Skin of body (tissue), 2 donors: Measurements from ENCODE around the gene USP1.

DNA sequence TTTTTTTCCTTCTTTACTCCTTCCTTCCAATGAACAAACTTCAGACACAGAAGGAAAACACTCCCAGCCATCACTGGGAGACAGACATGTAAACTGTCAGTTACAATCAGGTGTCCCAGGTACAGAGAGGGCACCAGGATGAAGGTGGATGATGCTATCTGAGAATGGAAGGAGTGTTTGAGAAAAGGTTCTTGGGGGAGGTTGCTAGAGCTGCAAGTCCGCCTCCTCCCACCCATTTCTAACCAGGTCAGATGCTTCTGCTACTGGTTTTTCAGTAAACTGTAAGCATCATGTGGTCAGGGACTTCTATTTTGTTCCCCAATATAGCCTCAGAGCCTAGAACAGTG lies 171.1 kb upstream of the JUN start:
- RAMPAGE, long total RNA, result no peak

GRCh38 chr1:59083804-59084798 lies 212.8 kb upstream of the FGGY start:
- RAMPAGE, long total RNA, result no peak

DNA sequence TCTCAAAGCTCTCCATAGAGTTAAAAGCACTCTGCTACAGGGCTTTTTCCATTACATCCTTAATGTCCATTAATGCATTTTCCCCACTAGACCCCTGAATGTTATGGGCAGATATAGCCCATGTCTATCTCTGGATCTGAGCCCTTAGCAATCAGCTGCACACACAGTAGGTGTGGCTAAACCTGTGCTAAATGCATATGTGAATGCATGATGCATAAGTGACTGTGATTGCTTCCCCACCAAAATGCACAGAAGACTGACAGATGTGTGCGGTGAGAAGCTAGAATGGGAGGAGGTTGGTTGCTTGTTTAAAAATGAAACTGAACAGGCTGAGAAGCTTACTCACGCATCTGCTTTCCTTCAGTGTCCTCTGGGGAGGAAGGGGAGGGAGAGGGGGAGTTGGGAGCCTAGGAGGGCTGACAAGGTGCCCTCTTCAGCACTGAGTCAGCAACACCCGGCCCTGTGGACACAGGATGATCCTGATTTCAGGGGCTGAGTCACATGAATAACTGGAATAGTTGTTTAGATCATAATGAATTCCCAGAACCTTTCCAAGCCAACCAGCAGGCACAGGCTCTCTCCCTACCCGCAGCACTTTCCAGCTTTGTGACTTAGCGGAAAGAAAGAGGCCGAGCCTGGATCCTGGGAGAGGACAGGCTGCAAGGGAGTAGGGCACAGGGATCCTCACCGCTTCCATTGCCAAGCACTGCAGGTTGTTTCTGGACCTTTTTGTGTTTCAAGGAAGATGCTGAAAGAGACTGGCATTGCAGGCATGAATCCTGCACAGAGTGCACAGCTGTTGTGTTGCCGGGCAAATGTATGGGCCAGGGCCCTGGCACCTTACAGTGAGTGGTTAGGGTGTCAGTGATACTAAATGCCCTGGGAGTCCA lies 145.9 kb upstream of the FGGY start:
- RAMPAGE, long total RNA, result no peak

DNA sequence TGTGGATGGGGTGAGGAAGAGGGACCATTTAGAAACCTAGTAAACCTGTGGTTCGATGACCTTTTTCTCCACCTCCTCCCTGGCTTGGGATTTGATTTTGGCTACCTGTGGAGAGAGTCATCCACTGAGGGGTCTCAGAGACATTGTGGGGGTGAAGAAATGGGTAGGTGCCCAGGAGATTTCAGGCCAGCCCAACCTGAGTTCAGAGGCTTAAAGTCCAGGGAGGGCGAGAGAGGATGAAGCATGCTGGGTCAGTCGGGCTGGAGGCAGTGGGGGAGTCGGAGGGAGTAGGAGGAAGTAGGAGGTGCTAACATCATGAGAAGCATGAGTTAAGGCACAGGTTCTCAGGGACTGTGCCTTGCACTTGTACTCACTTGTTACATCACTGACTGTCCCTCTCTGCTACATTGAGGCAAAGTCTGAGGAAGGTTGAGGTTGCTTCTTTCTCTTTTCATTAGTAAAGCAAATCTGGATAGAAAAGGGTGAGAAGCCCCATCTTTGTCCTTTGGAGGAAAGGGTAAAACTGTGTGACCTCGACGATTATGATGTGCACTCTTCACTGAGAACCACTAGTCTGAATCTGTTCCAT lies 94.3 kb downstream of the FGGY start:
- RAMPAGE, long total RNA, result no peak

DNA sequence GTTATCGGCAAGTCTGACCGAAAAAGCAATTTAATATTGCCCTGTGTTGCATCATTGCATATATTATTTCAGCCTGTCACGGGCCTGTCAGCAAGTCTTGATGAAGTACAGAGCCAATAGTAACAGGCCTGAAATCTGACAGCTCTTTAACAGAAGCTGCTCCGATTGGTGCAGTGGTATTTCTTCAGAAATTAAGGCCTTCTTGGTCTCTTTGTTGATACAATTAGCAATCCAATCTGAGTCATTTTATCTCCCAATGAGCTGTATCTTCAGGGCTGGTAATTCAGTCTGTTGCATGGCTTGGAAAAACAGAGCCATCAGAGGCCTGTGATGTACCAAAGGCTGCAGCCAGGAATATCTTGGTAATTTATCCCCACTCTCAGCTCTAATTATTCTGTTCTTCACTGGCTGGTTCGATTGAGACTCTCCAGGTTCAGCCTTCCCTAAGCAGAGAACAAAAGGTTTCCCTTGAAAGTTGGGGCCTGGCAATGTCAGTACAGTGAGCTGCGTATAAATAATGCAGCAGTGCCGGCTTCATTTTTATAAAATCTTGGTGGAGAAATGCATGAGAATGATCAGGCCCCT lies 149.6 kb downstream of the FGGY start:
- RAMPAGE, long total RNA, result no peak

GRCh38 chr1:59487362-59487860 lies 190.5 kb downstream of the FGGY start:
- RAMPAGE, long total RNA, result no peak

- RAMPAGE, long total RNA, result no peak
Observed at GRCh38 chr1:59570465-59571020, 244.2 kb upstream of the HOOK1 start.

- RAMPAGE, long total RNA, result no peak
Observed at GRCh38 chr1:60825384-60826120, 256.8 kb upstream of the NFIA start.

DNA sequence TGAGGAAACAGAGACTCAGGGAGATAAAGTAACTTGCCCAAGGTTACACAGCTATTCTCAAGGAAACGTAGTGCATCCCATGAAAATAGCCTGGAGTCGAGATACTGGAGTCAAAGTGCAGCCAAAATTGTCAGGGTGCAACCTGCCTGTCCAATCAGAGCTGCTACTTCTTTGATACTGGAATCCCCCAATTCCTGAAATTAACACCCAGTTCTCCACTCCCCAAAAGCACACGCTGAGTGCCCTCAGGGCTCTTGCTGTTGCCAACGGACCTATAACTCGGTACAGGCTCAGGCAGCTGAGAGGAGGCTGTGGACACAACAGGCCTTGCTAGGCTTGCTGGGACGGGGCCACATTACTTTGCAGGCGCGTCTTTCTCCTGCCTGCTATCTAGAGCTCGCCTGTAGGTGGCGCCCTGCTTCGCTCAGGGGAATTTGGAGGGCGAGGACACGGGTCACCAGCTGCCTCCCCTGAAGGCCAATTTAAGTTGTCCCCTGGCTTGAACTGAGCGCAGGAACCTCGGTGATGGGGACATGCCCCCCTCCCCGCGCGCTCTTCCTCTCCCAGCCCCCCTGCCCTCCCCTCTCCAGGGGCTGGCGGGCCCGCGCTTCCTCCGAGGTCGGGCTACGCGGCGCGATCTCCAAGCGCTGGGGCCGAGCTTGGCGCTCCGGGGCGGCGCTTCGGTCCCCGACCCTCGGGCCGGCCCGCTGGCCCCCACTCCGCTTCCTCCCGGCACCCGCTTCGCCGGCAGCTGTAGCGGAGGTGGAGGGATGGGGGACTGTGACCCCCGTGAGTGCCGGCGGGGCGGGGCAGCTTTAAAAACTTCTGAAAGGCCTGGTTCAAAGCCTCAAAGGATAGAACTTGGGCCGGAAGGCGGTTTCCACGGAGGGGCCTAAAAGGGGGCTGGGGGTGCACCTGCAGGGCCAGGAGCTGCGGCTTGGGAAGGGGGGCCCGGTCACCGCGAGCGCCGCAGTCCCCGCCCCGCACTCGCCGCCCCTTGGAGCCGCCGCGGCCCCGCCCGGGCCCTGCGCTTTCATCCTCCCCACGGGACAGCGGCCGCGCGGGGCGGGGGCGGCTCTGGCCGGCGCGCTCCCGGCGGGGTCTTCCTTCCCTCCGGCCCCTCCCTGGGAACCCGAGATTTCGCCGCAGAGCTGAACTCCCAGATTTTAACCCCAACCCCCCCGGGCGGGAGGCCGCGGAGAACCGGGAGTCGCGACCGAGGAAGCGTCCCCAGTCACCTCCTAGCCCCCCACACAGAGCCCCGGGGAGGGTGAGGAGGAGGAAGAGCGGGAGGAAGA lies 32.3 kb upstream of the NFIA start:
- RAMPAGE, long total RNA, result no peak

DNA sequence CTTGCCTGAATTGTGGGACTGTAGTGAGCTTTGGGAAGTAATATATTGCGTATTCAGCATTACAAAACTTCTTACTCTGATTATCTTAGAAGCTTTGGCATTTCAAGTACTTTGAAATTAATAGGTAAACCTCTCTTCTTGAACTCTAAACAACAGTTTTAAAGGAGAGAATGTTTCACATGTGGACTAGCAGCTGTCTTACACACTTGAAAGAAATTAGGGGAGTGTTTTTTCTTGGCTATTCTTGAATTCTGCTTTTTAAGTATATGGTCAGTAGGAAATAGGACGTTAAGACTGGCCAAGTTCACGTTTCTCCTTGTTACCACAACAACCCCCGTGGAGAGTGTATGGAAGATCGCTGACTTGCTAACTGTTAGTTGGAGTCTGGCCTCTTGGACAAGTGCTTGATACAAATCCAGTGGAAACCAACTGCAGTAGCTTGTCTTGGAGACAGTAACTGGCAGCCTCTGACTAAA lies 3.9 kb upstream of the NFIA start:
- RAMPAGE, long total RNA, result no peak

DNA sequence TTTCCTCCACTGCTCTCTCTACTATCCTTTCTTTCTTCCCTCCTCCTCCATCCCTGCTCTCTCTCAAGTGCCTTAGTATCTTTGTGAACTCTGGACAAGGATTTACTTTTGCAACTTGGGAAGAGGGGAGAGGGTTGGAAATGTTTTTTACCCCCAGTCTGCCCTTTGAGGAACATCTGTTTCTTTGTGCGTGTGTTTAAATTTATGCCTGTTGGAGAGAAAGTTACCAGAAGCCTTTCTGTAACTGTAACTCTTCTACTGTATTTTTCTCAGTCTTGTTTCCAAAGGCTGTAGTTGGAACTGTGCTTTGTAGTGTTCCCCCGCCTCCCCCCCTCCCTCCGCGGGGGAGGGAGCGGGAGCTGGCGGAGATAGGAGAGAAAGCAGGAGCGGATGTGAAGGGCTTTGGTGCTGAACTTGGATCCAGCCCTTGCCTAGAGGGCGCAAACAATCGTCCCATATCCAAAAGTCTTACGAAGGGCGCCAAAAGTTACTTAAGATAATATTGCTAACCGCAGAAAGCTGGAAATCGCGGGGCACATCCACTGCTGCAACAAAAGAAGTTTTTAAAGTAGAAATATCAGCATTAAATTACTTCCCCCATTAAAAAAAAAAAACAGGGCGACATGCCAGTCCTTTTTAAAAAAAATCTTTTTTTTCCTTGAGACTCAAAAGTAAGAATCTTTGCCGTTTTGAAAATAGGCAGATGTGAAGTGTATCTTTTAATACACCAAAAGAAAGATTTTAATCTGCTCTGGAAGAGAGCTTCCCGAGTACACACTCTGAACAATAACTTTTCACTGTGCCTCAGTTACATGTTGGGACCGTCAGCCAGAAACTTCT lies 2.5 kb upstream of the NFIA start:
- RAMPAGE, long total RNA, result no peak

GRCh38 chr1:61140212-61141426 lies 58.3 kb downstream of the NFIA start:
- RAMPAGE, long total RNA, result no peak

GRCh38 chr1:61152486-61153468 lies 70.4 kb downstream of the NFIA start:
- RAMPAGE, long total RNA, result no peak

DNA sequence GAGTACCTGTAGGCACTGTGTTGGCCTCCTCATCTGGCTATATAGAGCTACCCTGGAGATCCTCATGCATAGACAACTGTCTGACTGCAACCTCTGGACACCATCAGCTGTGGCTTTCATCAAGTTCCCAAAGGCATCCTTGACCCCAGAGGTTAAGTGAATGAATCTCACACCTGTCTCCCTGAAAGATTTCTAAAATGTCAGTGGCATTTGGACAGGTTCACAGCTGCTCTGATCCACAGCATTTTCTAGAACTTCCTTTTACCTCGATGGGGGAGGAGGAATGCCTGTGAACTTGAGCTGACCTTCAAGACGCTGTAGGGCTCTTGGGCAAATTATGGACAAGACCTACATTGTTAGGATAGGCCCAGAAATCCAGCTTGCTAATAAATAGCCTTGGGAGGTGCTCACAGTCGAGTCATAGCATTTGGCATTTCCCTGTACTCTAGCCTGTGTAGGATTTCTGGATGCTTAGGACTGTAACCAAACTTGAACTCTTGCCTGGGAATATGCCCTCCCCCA lies 87.8 kb downstream of the NFIA start:
- RAMPAGE, long total RNA, result no peak

DNA sequence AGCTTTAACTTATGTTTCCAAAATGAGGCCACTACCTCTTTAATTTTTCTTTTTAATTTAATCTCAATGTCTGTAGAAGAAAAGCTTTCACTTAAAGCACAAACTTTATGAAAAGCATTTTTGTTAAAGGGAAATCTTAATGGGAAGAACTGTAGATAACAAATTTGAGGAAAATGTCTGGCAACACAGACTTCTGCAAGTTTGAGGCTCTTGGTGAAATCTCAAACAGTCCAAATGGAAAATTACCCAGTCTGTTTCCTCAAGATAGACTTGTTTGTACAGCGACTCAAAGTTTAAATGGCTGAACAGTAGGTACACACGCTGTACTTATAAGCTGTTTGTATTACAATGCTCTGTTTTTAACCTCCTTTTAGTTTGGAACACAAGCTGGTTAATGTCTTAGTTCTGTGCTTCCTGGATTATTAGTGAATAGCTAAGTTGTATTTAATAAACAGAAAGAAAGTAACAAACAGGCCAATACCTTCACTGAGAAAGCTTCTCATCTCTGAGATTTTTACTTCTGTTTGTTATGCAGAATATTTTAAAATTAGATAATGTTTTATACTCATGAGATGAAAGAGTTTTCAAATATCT lies 217.1 kb downstream of the NFIA start:
- RAMPAGE, long total RNA, result no peak

- RAMPAGE, long total RNA, result no peak
Observed at GRCh38 chr1:61334964-61335377, 252.6 kb downstream of the NFIA start.

DNA sequence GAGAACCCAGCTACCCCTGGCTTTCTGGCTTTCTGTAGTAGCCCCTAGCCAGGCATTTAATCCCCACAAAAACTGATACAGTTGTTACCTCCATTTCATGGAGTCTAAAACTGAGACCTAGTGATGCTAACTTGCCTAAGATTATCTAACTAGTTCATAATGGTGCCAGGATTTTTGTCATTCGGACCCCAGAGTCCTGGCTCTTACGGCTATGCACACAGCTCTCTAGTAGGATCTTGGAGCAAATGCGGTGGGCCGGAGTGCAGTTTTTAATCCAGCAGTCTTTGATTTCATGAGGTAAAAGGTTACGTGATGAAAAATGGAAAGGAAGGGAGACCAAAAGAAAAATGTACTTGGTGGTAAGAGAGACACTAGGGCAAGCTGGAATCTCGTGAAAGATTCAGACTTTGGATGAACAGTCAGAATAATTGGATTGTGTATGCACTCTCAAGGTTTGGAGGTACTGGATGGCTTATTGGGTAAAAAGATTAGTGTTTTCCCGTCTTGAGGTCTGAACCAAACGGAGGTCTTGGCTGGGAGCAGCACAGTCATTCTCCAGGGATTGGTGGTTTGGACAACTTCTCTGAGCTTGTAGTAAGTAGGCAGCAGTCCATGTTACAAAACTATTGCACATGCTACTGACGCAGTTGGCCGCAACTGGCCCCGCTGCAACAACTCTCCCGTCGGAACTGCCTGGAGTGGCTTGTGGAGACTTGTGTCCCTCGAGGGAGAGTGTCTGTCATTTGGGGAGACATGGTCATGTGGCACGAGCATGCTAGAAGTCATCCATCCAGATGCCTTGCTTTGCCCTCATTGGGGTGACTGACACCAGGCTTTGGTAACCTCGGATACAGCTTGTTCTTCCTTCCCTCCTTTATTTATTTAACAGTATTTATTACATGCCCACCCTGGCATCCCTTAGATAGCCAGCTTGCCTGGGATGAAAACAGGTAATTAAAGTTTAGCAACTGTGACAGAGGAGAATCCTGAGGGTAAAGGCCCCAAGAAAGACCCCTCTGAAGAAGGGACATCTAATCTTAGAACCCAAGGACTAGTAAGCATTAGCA lies 276.1 kb downstream of the TM2D1 start:
- RAMPAGE, long total RNA, result no peak

- RAMPAGE, long total RNA, result no peak
Observed at GRCh38 chr1:61461756-61462400, 263.1 kb downstream of the TM2D1 start.

DNA sequence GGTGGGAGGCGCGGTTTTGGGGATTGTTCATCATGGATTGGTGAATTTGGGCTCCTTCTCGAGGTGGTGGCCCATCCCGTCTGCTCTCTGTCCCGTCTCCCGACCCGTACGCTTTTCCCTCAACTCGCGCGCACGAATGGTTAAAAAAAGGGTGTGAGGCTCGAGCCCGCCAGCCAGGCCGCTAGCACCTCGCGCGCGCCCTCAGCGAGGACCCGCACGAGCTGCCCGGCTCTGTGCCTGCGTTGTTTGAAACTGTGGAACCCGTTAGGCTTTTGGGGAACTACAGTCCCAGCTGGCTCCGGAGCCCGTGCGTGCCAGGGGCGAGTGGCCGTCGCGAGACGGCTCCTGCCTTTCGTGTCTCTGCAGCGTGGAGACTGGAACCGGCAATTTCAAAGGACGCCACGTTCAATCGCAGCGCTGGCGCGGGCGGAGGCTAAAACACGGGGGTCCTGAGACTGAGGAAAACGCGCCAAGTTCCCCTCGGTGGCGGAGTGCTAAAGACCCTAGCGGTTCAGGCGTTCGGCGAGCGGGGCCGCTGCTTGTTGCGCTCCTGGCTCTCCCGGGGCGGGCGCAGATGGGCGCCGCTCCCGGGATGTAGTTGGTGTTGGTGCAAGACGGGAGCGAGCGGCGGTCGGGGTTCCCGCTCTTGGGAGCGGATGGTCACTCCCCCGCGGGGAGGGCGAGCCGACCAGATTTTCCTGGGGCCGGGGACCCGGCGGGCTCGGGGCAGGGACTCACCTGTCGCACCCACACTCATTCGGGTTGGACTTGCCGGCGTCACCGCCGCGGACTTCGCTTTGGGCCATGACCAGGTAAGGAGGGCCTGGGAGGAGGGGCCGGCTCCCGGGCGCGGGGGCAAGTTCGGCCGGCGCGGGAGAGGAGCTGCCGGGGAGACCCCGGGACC lies at the start of gene USP1:
Gene USP1 (plus strand): TSS at position 461 of the 904 bp plus-strand sequence.
- RAMPAGE, long total RNA, result no peak

DNA sequence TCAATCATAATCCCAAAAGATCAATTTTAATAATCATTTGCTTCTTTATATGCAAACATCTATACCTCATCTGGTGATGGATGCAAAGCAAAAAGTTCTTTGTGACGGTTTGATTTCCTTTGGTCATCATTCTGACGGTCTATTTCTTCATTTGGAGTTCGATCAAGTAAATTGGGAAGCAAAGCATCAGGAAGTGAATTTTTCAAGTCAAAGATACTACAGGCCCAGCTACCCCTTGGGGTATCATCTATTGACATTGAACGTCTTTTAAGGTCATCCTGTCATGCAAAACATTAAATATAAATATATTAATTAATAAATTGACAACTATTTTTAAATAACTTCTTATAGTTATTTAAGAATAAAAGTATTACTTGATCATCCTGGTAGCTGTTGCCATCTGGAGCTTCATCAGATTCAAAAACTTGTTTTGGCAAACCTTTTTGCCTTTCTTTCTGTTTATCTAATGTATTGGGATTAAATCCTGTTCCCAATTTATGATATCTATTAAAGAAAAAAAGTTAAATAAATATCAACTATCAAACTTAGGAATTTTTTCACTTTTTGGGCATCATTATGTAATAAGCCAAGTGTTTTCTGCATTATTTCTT lies 40.0 kb downstream of the DOCK7 start:
- RAMPAGE, long total RNA, result no peak